Measurements from ENCODE around the genes SLC35B2 and CDC5L.

DNA sequence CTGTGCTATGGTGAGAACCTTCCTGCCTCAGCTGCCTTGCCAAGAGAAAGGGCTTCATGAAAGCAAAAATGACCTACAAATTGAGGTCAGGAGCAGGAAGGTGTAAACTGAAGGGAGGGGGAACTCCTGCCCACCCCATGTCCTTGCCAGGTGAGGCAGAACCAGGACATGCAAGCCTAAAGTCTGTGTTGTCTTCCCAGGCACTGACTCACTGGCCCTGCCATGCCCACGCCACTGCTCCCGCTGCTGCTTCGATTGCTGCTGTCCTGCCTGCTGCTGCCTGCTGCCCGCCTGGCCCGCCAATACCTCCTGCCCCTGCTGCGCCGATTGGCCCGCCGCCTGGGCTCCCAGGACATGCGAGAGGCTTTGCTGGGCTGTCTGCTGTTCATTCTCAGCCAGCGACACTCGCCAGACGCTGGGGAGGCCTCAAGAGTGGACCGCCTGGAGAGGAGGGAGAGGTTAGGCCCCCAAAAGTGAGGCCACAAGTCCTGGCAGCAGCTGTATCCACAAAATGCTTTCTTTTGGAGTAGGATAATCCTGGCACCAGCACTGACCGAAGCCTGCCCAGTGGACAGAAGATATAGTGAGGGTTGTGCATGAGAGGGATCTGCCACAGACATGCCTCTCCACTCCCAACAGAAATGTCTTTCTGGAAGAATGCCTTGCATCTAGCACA lies 662 bp downstream of the MYMX start:
- PRO-cap: no peak

DNA sequence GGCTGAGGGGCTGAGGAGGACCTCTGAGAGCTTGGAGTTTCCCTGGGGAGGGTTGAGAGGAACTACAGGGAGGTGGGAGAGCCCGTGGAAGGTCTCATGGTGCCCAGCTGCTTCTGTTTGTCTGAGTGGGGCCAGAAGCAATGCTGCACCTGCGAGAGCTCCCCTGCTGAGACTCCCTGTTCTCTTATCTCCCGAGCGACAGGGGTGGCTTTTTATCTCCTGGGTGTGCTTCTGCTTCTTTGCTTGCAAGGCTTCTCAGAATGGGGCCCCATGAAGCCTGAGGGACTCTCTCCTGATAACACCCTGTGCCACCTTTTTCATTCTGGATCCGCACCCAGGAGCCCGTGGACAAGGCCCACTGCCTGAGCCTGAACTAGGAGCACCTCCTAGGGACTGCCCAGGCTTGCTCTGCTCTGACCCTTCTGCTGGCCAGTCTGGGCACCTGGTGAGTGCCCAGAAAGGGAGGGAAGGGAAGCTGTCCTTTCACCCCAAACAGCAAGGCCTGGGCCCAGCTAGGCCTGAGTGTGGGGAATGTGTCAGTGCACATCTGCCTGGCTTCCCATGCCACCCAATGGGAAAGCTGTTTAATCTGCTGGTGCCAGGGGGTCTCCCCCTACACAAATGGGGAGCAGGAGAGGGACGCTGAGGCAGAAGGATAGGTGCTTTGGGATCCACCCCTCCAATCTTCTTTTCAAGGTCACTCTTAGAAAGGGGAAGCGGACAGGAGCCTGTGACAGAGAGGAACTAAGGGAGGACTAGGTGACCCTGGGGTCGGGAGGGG lies 2.5 kb downstream of the SLC29A1 start:
- PRO-cap: no peak

- PRO-cap: bidirectional peak, plus-strand start at chr6:44257636, minus-strand start at chr6:44257504
Measured at GRCh38 chr6:44256841-44257587, at the start of gene SLC35B2. Gene SLC35B2, minus strand, starts transcription at chr6:44257528.

GRCh38 chr6:44258217-44258685 lies 923 bp upstream of the SLC35B2 start:
- PRO-cap: no peak

GRCh38 chr6:44262873-44263912 lies 2.2 kb downstream of the NFKBIE start:
- PRO-cap: no peak

- PRO-cap: bidirectional peak, plus-strand start at chr6:44387533, minus-strand start at chr6:44387447; bidirectional peak, plus-strand start at chr6:44387715, minus-strand start at chr6:44387622; bidirectional peak, plus-strand start at chr6:44388196, minus-strand start at chr6:44388060
Measured at GRCh38 chr6:44387274-44388154, at the start of gene CDC5L. Gene CDC5L, plus strand, starts transcription at chr6:44387706.

DNA sequence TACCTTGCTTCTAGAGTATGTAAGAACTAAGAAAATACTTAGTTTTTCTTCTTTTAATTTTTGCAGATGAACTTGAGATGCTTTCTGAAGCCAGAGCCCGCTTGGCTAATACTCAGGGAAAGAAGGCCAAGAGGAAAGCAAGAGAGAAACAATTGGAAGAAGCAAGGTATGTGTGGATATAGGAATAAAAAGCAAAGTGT lies 8.7 kb downstream of the CDC5L start:
- PRO-cap: no peak

DNA sequence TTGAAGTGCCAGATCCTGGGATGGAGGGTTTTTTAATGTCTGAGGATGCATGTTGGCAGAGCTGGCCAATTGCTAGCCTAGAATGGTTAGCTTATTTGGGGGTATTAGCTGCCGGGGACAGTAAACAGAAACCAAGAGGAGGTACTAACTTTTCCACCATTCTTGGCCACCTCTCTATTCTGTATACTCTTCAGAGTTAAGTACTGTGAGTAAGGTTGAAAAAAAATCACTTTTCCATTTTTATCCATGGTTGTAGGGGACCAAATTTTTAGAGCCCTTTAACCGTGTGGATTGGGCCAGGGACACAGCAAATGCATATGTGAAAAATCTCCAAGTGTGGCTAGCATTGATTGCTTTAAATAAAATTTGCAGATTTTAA lies 10.5 kb downstream of the CDC5L start:
- PRO-cap: no peak

- PRO-cap: no peak
Measured at GRCh38 chr6:44403633-44404048, 16.1 kb downstream of the CDC5L start.

DNA sequence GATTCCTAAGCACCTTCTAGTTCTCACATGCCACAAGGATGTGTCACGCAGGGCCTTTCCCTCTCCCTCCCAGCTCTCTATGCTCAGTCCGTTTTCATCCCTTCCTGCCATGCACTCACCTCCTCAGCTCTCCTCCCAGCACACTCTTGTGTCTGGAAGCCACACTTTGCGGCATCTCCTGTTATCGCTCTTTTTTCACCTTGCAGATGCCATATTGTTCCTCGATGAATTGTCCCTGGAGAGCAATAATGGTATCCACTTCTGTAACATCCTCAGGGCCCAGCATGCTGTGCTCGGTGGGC lies 263.5 kb downstream of the CDC5L start:
- PRO-cap: no peak

GRCh38 chr6:44870982-44871405 lies 457.1 kb upstream of the RUNX2 start:
- PRO-cap: no peak

DNA sequence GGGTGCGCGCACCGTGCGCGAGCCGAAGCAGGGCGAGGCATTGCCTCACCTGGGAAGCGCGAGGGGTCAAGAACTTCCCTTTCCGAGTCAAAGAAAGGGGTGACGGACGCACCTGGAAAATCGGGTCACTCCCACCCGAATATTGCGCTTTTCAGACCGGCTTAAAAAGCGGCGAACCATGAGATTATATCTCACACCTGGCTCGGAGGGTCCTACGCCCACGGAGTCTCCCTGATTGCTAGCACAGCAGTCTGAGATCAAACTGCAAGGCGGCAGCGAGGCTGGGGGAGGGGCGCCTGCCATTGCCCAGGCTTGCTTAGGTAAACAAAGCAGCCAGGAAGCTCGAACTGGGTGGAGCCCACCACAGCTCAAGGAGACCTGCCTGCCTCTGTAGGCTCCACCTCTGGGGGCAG lies 151.9 kb upstream of the RUNX2 start:
- PRO-cap: no peak

DNA sequence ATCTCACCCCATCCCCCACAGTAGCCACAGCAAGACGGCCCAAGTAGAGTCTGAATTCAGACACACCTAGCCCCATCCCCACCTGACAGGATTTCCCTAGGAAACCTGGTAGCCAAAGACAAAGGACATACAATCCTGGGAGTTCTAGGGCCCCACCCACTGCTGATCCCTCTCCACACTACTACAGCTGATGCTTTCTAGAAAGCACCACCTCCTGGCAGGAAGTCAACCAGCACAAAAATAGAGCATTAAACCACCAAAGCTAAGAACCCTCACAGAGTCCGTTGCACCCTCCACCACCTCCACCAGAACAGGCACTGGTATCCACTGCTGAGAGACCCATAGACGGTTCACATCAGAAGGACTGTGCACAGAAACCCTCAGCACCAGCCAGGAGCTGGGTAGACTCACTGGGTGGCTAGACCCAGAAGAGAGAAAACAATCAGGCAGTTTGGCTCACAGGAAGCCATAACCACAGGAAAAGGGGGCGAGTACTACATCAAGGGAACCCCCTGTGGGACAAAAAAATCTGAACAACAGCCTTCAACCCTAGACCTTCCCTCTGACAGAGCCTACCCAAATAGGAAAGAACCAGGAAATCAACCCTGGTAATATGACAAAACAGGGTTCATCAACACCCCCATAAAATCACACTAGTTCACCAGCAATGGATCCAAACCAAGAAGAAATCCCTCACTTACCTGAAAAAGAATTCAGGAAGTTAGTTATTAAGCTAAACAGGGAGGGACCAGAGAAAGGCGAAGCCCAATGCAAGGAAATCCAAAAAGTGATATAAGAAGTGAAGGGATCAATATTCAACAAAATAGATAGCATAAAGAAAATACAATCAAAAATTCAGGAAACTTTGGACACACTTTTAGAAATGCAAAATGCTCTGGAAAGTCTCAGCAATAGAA lies 17.6 kb upstream of the RUNX2 start:
- PRO-cap: no peak

- PRO-cap: no peak
Measured at GRCh38 chr6:45426338-45426556, 48.5 kb upstream of the SUPT3H start.

GRCh38 chr6:45530328-45530853 lies 152.7 kb upstream of the SUPT3H start:
- PRO-cap: no peak

DNA sequence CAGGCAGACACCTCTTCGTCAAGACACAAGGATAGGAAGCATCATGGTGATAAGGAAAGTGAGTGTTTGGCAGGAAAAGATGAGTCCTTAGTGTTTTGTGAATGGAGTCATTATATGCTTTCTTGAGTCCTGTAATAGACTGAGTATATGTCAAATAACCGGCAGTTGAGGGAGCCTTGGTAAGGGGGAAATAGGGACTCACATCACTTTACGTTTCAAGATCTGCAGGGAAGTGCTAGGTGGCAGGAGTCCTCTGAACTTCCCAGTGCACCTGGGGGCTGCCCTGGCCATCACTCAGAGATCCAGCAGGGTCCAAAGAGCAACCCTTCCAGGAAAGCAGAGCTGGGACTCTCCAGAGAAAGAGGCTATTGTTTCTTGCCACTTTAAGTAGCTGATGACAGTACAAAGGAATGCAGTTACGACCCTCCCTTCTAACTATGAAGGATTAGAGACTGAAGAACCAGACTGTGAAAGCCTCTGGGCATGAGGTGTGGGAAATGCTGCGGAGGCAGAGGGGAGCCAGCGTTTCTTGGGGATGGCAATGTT lies 189.0 kb upstream of the SUPT3H start:
- PRO-cap: no peak

- PRO-cap: no peak
Measured at GRCh38 chr6:45610817-45611264, 233.1 kb upstream of the SUPT3H start.

- PRO-cap: no peak
Measured at GRCh38 chr6:46053599-46054195, 38.0 kb upstream of the CLIC5 start.

- PRO-cap: no peak
Measured at GRCh38 chr6:46234138-46234733, 63.5 kb upstream of the ENPP5 start.

- PRO-cap: no peak
Measured at GRCh38 chr6:46490308-46490750, 920 bp downstream of the RCAN2 start.